WTC11 (cell line): ENCODE measurements around a stretch of chr13.

DNA sequence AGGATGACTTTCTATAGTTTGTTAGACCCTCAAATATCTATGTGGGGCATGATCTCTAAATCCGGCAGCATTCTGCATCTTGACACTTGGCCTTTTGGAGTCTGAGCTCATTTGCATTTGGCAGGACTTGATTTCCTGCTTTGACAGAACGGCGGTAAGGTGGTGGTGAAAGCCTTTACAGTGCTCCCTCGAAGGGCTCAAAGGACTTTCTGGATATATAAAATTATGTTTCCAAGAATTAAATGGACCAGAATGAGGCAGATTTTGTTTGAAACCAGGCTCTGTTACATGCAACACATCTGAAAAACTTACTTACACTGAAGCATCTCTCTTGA, 207.3 kb downstream of the SPRY2 start:
- PRO-cap = no peak

DNA sequence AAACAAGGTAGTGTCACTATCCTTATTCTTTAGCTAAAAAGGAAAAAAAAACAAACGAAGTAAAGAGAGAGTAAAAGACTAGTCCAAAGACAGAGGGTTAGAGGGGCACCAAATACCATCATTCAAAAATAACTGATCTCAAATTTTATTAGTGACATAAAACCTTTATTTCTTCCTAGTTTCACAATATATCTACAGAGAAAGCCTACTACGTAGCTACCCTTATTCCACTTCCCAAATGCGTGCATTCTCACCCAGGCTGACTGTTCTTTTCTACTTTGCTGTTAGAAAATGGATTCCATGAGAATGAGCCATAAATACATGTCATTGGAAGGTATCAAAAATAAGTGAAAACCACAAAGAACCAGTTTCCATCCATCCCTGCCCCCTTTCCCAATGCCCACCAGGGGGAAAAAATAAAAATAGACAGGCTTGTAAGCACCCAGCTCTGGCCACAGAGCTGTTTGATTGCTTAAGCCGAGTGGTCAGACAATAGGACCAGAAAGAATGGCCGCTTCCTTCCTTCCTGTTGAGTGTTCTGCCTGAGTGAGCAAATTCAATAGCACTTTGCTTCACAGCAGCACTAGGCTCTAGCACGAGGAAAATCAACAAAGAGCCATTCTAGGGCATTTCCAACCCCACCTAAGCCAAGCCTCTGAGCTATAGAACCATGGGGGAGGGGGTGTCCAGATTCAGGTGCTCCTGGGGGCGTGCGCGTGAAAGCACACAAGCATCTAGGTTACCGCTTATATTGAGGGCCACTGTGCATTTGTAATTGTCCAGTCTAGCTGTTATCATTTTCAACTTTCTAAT, 64.6 kb downstream of the SPRY2 start:
- PRO-cap = no peak

- PRO-cap = no peak
Measured at GRCh38 chr13:80444188-80444670, 103.3 kb upstream of the SPRY2 start.

DNA sequence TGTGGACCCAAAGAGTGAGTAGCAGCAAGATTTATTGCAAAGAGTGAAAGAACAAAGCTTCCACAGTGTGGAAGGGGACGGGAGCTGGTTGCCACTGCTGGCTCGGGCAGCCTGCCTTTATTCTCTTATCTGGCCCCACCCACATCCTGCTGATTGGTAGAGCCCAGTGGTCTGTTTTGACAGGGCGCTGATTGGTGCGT, 149.0 kb upstream of the SPRY2 start:
- PRO-cap = no peak

GRCh38 chr13:81395199-81395685, 1054.3 kb upstream of the SPRY2 start:
- PRO-cap = no peak

DNA sequence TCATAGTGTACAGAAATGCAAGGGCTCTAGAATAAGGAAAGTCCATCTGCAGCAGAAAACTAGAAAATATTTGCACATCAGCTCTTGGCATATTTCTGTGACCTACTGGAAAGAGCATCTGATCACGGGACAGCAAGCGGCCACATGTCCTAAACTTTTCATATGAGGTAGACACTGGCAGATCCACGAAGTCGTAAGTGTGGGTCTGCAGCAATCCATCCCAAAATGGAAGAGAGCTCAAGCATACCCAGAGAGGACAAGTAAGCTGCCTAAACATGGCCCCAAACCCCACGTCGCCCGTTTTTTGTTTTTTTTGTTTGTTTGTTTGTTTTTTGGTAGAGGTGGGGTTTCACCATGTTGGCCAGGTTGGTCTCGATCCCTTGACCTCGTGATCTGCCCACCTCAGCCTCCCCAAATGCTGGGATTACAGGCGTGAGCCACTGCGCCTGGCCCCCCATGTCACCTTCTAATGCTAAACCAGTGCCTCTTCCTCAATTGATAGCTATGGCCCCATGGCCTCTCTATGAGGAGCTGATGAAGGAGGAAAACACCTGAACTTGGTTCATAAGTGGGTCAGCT, 49.5 kb downstream of the SLITRK5 start:
- PRO-cap = no peak

DNA sequence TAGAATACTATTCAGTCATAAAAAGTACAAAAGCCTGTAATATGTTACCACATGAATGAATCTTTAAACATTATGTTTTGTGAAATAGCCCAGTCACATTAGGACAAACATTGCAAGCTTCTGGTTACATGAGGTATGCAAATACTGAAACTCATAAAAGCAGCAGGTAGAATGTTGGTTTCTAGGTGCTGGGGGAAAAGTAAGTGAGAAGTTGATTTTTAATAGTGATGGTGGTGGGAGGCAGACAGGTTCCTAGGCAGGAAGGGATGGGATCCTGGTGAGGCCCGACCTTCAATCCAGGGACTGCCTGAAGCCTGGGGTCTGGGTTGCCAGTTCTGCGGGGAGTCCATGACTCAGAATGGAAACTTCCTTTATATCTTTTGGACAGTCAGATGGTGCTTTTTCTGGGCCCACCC, 1366.4 kb upstream of the GPC5 start:
- PRO-cap = no peak

GRCh38 chr13:93767267-93767799, 540.7 kb downstream of the GPC6 start:
- PRO-cap = no peak

GRCh38 chr13:94859236-94859768, 147.0 kb upstream of the SOX21 start:
- PRO-cap = no peak

GRCh38 chr13:95301998-95302389, 743 bp upstream of the ABCC4 start:
- PRO-cap = no peak

DNA sequence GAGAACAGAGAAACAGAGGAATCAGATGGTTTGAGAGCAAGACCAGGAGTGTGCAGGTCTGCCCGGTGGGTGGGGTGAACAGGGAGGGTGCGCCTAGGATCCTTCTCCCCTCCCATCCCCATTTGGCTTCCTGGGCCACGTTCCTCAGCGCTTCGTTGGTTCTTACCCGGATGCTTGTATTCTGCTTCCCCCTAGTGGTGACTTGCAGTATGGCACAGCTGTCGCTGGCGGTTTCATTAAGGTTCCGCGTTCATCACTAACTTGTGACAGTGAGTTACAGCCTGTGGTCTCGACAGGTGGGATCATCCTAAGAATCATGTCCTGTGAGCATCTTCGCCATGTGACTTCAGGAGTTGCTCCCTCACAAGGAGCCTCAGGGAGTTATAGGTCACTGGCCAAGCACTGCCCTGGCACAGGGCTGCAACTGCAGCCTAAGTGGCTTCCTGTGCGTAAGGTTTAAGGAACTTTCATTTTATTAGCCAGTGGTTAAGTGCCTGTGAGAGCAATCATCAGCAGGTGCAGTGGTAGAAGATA, 73.9 kb upstream of the CLDN10 start:
- PRO-cap = no peak

GRCh38 chr13:95492367-95492645, 60.2 kb upstream of the CLDN10 start:
- PRO-cap = no peak

DNA sequence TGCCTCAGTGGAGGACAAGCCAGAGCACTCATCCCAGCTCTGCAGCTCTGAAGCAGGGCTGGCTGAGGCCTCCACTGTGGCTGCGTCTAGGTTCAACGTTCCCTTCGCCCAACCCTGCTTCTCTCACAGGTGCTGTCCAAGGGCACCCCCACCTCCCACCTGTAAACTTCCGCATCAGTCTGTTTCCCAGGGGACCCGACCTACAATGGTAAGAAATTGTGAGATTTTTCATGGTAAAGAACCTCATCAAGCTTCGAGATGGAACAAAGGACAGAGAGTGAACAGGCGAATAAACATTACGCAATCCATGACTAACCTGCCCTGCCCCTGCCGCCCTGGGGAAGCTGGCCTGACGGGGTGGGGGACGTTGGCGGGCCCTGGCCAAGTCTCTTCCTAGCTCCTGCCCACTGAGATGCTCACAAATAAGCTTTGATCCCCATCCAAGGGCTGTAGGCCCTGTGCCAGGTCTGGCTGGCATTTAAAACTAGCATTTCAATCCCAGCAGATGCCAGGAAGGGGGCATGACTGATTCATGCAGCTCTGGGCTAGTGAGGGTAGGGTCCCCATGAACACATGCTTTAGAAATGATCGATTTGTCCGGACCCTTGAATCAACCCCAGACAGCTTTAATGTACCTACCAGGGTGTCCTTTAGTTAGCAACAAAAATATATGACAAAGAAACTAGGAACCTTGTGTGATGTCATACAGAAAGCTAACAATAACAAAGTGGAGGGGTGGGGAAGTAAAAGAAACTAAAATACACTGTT, 40.3 kb downstream of the DZIP1 start:
- PRO-cap = no peak

- PRO-cap = unidirectional peak, plus-strand start at chr13:95643628
Measured at GRCh38 chr13:95643298-95644291, 911 bp downstream of the DZIP1 start.

- PRO-cap = bidirectional peak, plus-strand start at chr13:95676593, minus-strand start at chr13:95676583; bidirectional peak, plus-strand start at chr13:95677155, minus-strand start at chr13:95676907
Measured at GRCh38 chr13:95676017-95677079, 591 bp upstream of the DNAJC3 start.

GRCh38 chr13:96982481-96983163, 11.7 kb downstream of the OXGR1 start:
- PRO-cap = no peak

DNA sequence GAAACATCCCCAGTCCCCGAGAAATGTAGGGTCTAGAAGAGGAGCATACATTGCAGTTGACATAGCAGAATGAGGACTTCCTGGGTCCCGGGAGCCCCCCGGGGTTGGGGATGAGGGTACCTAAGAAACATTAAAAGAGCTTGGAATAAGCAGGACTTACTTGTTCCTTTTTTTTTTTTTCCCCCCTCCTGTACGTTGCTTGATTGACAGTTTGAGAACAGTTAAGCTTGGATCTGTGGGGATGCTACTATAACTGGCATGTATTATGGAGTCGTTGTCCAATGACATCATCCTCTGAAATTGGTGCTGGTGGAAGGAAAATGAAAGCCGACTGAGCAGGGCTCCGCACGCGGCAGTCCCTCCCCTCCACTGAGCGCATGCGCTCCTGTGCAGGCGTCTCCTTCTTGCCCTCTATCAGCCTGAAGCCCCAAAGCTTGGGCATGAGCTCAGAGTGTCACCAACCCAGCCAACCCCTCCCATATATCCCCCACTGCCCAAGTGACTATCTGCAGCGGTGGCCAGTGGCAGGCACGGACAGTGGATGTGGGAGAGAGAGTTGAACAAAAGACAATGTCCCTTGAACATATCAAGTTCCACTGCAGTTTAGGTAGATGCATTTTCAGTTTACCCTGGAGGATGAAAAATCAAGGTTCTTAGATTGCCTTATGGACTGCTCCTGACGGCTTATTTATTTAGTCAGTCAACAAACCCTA, 20.6 kb downstream of the MBNL2 start:
- PRO-cap = no peak

GRCh38 chr13:97305475-97306237, 83.5 kb downstream of the MBNL2 start:
- PRO-cap = no peak

- PRO-cap = no peak
Measured at GRCh38 chr13:97319152-97319632, 97.1 kb downstream of the MBNL2 start.

GRCh38 chr13:97328118-97328737, 105.7 kb upstream of the RAP2A start:
- PRO-cap = unidirectional peak, plus-strand start at chr13:97328385